Sciatic nerve (tissue), 1 donor: Measurements from ENCODE around the genes PARP16 and DPP8.

DNA sequence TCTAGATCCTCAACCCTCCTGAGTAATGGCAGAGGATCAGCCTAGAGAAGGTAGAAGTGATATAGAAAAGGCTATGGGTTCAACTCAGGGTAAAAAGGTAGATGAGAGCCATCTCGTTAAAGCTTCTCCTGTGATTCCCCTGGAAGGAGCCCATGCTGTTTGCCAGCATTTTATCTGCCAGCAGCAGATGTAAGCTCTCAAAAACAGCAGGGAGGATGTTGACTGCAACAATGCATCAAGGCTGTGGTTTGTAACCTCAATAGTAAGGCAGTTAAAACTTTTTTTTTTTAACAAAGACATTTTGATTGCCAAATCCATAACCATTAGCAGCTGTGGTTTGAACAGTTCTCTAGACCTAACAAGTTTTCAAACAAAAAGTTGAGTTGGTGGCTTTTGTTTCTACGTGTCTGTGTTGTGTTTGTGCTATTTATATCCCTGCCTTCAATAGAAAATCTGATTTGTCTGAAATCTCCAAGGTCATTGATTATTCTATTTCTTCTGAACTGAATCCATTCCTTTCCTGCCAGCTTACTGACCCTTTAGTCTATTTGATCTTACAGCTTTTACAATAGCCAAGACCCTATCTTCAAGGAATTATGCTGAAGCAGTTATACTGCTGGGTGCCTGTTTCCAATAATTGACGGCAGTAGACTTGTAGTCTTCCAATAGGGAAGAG lies 30.0 kb upstream of the ZNF609 start:
- PRO-cap = no peak

DNA sequence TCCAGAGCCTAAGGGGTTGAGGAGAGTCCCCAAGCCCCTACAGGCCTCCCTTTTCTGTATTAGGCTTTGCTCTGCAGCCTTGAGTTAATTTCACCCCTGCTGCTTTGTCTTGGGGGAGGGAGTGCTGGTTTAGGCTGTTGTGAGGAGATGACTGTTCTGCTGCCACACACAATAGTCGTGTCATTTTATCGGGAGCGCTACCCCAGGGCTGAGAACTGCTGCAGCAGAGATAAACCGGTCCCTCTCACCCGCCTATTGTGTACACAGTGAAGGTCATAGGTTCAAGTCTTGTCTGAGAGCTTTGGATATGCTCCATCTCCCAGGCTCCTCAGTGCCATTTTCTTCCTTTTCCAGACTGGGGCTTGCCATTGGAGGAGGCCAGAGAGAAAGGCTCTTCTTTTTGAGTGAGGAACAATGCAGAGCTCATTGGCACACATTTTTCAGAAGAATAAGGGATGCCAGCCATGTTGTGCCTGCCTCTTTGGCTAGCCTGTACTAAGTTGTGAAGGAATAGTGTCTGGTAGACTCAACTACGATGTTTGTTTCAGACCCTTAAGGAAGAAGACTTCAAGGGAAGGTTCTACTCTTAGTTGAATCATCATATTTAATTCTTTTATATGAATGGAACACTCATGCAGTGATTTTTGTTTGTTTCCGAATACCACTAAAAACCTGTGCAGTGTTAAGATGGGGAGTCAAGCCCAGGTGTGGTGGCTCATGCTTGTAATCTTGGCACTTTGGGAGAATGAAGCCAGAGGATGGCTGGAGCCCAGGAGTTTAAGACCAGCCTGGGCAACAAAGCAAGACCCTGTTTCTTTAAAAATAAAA lies 1.6 kb downstream of the ZNF609 start:
- PRO-cap = no peak

GRCh38 chr15:64634467-64635041 lies 140.8 kb downstream of the RBPMS2 start:
- PRO-cap = no peak

DNA sequence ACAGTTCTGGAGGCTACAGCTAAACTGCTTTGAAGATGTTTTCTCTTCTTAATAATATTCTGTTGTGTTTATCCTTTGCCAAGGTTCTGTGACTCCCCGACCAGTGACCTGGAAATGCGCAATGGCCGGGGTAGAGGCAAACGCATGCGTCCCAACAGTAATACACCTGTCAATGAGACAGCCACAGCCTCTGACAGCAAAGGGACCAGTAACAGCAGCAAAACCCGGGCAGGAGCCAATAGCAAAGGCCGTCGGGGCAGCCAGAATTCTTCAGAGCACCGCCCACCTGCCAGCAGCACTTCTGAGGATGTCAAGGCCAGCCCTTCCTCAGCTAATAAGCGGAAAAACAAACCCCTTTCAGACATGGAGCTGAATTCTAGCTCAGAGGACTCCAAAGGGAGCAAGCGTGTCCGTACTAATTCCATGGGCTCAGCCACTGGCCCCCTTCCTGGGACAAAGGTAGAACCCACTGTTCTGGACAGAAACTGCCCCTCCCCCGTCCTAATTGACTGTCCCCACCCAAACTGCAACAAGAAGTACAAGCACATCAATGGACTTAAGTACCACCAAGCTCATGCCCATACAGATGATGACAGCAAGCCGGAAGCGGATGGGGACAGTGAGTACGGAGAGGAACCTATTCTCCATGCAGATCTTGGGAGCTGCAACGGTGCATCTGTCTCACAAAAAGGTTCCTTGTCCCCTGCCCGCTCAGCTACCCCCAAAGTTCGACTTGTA lies 101.4 kb downstream of the RBPMS2 start:
- PRO-cap = no peak

DNA sequence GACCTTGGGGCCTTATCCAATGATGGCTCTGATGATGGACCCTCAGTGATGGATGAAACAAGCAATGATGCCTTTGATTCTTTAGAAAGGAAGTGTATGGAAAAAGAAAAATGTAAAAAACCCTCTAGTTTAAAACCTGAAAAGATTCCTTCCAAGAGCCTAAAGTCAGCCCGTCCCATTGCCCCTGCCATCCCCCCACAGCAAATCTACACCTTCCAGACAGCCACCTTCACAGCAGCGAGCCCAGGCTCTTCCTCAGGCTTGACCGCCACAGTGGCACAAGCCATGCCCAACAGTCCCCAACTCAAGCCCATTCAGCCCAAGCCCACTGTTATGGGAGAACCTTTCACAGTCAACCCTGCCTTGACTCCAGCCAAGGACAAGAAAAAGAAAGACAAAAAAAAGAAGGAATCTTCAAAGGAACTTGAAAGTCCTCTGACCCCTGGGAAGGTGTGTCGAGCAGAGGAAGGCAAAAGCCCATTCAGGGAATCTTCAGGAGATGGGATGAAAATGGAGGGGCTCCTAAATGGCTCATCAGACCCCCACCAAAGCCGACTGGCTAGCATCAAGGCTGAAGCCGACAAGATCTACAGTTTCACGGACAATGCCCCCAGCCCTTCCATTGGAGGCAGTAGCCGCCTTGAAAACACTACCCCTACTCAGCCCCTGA lies 100.6 kb downstream of the RBPMS2 start:
- PRO-cap = no peak

DNA sequence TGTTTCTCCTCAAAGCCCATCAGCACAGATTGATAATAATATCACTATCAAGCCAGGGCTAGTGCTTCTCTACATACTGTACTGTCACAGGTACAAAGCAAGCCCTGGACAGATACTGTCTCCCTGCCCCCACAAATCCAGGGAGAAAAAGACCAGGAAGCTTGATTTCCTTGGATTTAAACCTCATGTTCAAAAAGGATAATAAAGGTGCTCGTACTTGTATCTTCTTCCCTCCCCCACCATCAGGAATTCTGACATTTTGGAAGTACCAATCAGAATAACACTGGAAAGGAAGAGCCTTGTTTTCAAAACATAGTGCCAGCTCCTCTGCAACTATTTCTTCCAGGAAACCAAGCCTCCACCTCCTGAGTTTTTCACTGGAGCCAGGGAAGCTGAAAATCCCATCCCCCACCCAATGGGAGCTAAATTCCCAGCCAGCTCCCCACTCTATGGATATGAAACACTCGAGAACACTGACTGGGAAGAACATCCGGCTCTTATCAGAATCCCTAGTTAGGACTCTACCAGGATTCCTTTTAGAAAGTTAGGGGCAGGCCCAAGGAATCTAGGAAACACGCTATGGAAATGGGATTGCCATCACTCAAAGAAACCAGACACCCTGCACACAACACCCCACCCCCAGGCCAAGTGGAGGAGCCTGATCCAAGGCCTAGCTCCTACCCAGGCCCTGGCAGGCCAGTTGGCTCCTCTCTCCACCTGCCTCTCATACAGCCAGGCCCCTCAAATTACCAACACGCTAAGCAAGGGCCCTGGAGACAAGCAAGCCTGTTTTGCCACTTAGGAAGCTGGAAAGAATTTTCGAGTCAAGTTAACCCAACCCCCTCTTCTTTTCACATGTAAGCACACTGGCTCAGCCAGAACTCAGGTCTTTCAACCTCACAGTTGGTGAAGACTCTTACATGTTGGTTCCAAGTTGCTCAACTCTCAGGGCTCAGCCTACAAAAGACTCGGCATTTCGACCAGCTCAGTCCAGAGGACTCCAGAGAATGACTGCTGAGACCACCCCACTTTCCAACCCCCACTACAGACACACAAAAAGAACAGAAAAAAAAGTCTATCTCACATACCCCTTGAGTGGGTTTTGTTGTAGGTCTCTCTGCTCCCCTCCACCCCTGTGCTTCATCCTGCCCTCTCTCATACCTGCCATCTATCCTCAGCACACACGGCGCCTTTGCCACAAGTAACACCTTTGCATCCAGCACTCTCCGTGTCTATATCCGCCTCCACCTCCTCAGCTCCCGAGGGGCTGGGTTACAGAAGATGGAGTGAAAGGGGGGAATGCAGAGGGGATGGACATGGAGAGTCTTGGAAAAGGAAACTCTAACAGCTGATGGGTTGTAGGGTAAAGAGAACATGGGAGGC lies 75.5 kb downstream of the RBPMS2 start:
- PRO-cap = no peak

DNA sequence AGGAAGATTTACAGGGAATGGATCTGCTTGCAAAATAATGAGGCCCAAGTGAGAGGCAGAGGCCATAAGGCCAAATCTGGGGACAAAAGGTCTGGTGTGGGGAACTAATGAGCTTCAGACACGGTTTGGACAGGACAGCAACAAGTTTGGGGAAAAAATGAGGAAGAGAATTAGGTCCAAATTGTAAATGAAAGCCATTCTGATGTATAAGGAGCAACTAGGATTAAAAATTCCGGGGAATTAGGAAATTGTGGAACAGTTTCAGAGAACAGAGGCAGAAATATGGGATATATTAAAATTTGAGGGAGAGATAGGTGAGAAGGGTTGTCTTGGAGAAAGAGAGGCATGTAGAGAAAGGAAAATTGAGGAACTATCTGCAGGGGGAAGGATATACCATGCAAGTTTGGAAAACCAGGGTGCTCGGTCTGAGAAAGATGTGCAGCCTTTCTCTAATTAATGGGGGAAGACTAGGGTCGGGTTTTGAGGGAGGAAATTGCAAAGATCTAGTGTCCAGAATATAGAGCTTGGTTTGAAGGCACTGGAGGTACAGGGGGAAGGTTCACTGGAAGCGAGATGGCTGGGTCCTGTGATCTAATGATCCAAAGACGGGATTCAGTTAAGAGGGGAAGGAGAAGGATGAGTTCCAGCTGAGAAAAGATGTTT lies 73.7 kb downstream of the RBPMS2 start:
- PRO-cap = unidirectional peak, plus-strand start at position 117 of the sequence

GRCh38 chr15:64702405-64703724 lies 72.5 kb downstream of the RBPMS2 start:
- PRO-cap = bidirectional peak, plus-strand start at chr15:64703389, minus-strand start at chr15:64703215

DNA sequence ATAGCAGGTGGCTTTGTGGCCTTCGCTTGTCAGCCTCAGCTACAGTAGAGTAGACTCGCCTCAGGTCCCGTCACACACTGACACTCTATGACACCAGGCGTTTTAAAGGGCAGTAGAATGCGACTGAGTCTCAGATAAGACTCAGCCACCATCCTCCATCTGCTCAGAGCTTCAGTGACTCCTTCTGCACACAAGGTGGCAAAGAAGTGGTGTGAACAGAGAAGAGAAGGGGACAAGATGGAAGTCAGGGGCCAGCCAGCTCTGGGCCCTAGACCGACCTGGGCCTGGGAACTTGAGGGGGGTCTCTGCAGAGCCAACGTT lies 12.8 kb downstream of the RBPMS2 start:
- PRO-cap = no peak

DNA sequence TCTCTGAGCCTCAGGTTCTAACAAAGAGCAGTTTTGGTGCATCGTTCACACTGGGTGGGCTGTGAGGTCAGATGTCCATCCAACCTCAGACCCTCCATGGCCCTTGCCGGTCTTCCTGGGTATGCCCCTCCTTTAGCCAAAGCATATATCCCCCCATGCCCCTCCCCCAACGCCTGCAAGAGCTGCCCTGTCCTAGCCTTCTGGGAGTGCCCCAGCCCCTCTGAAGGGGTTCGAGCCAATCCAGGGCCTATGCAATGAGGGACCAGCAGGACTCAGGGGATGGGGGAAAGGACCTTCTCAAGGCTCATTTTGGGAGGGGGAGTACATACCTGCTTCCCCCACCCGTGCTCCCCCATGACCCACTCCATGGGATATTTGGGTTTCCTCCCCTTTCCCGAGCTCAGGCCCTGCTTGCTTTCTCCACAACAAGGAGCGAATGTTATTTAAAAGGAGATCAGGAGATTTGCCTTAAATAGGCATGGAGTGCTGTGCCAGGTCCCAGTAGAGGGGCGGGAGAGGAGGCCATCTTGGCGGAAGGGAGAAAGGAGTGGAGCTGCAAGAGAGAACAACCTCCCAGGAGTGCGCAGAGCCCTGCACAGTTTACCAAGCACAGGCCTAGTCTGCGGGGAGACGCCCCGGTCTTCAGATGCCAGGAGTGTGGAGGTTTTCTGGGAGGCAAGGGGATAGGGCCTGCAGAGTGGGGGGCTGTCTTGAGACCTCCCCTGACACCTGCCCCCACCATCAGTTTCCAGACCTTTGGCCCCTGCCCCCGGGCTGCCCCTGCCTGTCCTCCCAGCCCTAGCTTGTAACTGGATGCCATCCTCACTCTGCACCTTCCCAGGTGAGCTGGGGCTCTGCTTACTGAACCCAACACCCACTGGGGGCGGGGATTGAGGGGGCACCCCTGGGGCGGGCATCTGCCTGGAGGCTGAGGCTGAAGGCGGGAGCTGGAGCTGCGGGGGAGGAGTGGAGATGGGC lies 18.1 kb downstream of the PIF1 start:
- PRO-cap = no peak

DNA sequence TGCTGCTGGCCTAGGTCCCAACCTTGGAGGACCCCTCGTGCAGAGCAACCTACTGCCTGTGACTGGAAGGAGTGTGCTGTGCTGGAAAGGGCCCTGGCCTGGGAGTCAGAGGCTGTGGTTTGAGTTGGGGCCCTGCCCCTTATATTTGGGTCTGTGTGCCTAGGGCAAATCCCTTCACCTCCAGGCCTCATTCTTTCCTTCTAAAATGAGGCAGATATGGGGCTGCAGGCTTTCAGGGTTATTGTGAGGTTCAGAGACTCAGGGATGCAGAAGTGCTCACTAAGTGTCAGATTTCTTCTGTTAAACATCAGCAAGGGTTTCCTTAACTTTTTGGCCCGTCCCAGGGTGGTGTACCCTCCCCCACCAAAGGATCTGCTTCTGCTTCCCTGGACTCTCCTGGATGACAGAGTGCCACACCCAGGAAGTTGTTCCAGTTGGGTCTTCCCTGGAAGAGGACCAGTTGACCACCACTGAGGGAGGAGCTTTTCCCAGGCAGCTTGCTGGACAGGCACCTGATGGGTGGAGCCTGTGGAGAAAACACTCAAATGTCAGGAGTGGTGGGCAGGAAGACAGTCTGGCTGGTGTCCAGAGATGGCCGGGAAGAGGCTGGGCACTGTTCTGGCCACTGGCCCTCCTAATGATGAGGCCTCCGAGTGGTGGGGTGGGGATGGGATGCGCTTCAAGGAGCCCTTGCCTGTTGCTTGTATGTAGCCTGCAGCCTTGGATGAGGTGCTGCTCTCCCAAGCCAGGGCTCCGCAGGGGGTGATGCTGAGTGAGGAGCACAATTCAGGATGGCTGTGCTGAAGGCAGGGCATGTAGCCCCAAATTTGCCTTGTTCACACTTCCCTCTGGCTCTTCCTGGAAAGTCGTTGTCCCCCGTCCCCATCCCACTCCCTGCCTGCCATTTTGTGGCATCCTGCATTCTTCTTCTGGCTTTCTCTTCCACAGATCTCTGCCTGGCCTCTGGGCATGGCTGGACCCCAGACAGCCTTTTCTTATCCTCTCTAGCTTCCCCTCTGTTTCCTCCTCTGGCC lies 12.2 kb downstream of the PLEKHO2 start:
- PRO-cap = no peak

DNA sequence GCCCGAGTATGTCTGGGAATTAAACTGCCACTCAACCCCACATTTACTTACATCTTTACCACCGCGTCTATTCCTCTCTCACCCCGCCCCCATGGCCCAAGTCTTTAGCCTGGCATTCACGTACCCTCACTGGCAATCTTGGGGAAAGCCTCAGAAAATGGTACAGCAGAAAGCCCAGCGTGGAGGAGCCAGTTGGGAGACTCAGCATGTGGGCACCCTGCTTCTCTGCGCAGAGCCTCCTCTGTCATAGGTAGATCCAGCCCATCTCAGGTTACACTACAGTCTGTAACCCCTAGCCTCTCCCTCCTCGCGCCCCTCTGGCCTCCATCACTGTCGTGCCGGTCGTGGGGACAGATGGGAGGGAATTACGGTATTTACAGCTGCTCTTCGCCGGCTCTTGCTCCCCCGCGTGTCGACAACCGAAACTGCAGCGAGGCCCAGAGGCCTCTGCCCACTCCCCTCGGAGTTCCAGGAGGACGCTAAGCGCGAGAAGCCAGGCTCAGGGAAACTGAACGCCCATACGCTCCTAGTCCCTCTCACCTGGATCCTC lies 6.3 kb upstream of the ANKDD1A start:
- PRO-cap = no peak

DNA sequence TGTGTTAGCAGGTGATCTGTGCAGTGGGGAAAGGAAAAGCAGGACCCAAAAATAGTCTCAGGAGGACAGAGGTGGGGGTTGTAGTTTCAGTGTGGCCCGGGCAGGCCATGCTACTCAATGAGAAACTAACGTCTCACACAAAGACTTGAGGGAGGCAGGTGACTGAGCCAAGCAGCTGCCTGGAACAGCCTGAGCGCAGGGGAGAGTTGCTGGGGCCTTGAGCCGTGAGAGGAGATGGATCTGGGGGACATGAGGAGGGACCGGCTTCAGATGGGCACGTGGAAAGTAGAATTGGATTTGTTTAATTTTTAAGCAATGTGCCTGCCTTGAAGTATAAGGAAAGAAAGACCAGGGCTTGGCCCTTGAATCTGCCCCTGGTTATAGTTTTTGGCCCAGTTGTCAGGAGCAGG lies 18.6 kb downstream of the ANKDD1A start:
- PRO-cap = no peak

DNA sequence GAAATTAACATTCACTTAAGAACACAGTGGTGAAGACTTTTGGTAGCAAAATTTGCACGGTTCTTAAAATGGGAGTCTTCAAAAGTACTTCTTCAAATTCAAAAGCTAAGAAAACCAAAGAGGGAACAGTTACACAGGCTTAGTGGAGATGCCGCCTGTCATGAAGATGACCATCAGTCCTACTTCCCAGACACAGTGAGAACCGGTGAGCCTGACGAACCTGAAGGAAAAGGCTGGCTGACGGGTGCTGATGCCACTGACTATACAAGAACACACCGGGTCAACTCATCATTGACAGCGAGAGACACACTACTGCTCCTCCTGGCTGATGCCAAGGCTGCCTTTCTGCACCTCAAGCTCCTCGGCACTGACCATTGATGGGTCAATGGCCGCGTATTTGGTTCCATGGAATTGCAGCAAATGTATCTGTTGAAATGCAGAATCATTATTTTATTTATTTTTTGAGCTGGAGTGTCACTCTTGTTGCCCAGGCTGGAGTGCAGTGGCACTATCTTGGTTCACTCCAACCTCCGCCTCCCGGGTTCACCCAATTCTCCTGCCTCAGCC lies 26.3 kb downstream of the SPG21 start:
- PRO-cap = no peak

DNA sequence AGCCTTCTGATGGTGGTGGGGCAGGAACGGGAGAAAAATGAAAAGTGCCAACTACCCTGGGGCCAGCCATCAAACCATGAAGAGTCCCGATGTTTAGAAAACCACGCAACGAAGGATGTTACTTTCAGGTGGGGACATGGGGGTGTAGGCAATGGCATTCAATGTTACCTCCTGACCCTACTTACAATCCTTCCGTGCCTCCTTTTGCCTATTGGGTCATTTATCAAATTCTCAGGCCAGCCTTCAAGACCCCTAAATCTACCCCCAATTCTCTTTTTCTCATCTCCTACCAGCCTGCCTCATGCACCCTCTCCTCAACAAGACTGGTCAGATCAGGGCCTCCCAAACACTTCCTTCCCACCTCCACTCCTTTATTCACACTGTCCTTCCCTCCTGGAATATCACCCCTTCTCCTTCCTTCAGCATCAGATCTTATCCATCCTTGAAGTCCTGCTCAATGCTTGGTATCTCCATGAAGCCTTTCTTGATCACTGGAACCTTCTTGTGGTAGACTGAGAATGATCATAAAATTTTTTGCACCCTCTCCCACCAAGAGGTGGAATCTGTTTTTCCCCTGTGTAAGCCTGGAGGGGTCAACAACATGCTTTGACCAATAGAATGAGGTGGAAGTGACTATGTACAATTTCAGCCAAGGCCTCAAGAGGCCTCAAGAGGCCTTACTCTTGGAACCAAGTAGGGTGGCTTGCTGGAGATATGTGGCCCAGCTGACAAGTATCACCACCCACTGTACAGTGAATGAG lies 16.9 kb downstream of the UBAP1L start:
- PRO-cap = no peak

DNA sequence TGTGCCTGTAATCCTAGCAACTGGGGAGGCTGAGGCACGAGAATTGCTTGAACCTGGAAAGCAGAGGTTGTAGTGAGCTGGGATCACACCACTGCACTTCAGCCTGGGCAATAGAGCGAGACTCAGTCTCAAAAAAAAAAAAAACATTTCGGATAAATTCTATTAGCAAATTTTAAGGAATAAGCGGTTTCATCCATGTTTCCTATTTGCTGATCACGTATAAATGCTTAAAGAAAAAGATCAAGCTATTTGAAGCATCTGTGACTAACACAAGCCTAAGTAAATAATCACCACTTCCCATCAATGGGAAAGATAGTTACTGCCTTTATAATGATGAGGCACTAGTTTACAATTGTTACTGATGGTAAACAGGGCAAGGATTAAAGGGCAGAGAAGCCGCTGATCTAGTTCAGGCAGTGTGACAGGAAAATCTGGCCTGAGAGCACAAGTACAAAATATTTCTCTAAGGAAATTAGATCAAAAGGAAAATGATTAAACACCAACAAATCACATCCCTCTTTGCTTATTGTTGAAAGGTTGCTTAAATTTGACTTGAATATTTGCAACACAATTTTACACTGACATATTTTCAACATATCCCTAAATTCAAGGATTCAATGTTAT lies 13.7 kb downstream of the CLPX start:
- PRO-cap = no peak

GRCh38 chr15:65285826-65287000 lies at the start of gene PARP16:
Gene PARP16, minus strand, starts transcription at chr15:65286883.
- PRO-cap = unidirectional peak, plus-strand start at chr15:65286206; unidirectional peak, plus-strand start at chr15:65286262; bidirectional peak, plus-strand start at chr15:65286453, minus-strand start at chr15:65286406; bidirectional peak, plus-strand start at chr15:65287087, minus-strand start at chr15:65286912

- PRO-cap = no peak
Observed at GRCh38 chr15:65376642-65377899, 731 bp downstream of the IGDCC3 start.

- PRO-cap = bidirectional peak, plus-strand start at chr15:65517199, minus-strand start at chr15:65517146; bidirectional peak, plus-strand start at chr15:65517299, minus-strand start at chr15:65517274; bidirectional peak, plus-strand start at chr15:65517807, minus-strand start at chr15:65517680
Observed at GRCh38 chr15:65516790-65518084, at the start of gene DPP8. Gene DPP8, minus strand, starts transcription at chr15:65517689.

DNA sequence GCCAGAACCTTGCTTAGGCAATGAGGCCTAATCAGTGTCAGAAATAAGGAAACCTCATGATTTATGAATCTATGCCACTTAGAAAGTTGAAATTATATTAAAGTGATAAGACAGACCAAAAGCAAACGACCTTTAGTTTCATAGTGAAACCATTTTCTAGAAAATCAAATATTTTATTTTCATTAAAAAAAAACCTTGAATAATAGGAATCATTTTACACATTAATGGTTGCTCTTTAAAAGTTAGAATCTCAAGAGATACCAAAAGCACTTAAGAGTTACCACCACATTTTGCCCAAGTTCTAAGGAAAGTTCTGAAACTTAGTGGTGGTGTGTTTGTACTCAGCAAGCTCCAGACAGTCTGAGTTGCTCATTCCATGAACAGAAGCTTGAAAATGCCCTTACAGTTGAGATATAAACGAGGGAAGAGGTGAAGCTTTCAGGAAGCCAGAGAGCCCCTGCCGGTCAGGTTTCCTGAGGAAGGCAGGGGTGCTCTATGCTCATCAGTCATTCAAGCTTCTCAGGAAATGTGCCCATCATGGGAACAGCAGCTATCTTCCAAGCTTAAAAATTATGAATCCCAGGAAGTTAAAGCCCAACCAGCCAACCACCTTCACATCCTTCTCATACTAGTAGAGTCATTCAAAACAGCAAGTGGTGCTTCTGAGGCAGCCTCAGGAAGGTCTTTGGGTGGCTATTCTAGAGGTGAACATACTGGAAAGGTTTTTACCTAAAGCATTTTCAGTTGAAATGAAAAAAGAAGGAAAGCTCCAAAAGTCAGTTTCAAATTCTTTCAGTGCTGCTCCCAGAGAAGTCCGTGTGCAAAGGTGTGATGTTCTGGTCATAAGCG lies 32.1 kb downstream of the INTS14 start:
- PRO-cap = no peak